Cerebellum (tissue), 5 donors: Measurements from ENCODE around the gene ABI3BP.

- PRO-cap, 3 experiments = no peak in any of the 3 experiments
- RAMPAGE, long total RNA = no peak
Observed at GRCh38 chr3:99659014-99659480, 20.7 kb downstream of the COL8A1 start.

DNA sequence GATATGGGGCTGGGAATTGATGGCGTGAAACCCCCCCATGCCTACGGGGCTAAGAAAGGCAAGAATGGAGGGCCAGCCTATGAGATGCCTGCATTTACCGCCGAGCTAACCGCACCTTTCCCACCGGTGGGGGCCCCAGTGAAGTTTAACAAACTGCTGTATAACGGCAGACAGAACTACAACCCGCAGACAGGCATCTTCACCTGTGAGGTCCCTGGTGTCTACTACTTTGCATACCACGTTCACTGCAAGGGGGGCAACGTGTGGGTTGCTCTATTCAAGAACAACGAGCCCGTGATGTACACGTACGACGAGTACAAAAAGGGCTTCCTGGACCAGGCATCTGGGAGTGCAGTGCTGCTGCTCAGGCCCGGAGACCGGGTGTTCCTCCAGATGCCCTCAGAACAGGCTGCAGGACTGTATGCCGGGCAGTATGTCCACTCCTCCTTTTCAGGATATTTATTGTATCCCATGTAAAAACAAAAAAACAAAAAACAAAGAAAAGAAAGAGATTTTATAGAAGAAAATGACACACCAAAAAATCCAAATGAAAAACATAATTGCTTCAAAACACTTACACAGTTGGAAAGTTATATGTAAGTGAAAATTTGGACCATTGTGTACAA, 21.9 kb upstream of the CMSS1 start:
- PRO-cap, 3 experiments = no peak in any of the 3 experiments
- RAMPAGE, long total RNA = no peak

GRCh38 chr3:99921012-99921305, 103.3 kb downstream of the CMSS1 start:
- PRO-cap, 3 experiments = no peak in any of the 3 experiments
- RAMPAGE, long total RNA = no peak

GRCh38 chr3:99960858-99961355, 143.2 kb downstream of the CMSS1 start:
- PRO-cap, 3 experiments = no peak in any of the 3 experiments
- RAMPAGE, long total RNA = no peak

GRCh38 chr3:100032201-100032658, 82.1 kb downstream of the FILIP1L start:
- PRO-cap, 3 experiments = no peak in any of the 3 experiments
- RAMPAGE, long total RNA = no peak

DNA sequence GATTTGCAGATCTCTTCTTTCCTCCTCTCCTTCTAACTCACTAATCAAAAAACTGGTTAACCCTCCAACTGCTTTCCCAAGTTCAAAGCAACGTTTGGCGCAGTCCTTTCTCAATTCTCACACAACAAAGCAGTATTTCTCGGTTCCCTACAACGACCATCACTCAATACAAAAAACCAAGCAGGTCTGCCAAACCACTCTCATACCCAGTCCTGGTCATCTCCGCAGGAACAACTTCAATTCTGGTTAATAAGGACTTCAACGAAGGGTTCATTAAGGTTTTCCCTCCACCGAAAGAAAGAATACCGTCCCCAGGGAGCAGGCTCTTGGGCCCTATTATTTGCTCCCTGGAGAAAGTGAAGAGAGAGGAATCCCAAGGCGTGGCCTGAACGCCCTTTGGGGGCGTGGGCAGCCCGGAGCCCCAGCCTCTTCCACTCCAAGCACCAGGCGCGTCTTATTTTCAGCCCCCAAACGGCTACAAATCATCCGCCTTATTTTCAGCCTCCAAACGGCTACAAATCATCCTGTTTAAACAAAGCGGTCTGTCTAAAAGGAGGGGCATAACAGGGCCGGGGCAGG, 556 bp upstream of the TMEM45A start:
- PRO-cap, 3 experiments = no peak in any of the 3 experiments
- RAMPAGE, long total RNA = no peak

DNA sequence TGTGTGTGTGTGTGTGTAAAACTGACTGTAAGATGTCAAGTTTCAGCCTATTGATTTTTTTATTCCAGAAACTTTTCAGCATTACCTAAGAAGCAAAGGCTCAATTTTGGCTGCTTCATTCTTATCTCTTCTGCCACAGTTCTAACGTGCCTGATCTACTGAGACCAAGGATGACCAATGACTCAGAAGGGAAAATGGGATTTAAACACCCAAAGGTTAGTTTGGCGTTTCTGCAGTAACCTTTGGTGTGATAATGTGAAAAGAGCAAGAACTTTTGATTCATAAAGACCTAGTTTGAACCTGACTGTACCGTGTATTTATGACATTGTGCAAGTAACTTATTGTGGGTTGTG, 27.0 kb downstream of the TMEM45A start:
- PRO-cap, 3 experiments = no peak in any of the 3 experiments
- RAMPAGE, long total RNA = no peak

DNA sequence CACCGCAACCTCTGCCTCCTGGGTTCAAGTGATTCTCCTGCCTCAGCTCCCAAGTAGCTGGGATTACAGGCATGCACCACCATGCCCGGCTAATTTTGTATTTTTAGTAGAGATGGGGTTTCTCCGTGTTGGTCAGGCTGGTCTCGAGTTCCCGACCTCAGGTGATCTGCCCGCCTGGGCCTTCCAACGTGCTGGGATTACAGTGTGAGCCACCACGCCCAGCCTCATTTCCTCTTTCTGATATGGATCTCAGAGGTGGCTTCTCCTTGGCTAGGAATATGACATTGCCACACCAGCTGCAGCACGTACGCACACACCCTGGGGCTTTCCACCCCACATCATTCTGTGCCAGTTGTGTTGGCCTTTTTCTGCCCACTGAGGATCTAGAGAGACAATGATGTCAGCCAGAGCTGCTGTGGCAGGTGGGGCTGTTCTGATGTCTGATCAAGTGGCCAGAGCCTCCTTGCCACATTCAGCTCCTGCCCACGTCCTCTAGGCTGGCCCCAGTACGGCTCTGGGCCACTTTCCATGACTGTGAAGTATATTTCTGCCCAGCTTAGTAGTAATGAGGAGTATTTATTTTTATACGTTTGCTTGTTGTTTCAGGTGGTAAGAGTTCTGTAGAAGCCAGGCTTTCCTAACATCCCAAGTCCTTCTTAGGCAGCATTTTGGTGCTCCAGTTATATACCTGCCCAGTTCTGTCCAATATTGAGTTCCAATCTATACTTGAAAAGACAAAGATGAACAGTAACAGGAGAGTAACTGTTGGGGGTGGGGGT, 29.1 kb downstream of the TMEM45A start:
- PRO-cap, 3 experiments = no peak in any of the 3 experiments
- RAMPAGE, long total RNA = no peak

- PRO-cap, 3 experiments = no peak in any of the 3 experiments
- RAMPAGE, long total RNA = no peak
Observed at GRCh38 chr3:100525544-100526325, 33.3 kb downstream of the TMEM45A start.

DNA sequence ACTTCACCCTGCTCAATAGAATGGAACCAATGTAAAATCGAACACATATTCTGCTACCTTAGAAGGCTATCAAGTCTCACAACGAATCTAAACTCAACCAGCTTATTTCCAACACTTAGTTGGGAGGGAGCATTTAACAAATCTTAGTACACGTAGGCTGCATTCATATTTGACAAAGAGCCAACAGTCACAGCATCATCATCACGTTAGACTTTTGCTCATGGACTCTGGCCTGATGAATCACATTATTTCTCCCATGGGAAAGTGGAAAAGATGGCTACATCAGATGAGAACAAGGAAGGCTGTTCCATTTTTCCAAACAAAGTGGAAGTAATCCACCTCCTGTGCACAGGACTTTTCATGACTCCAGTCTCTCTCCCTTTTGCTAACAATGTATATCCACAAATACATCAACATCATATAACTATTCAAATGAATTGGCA, 64.2 kb downstream of the ABI3BP start:
- PRO-cap, 3 experiments = no peak in any of the 3 experiments
- RAMPAGE, long total RNA = no peak

- PRO-cap, 3 experiments = no peak in any of the 3 experiments
- RAMPAGE, long total RNA = start-site peak on the minus strand at chr3:100993421-100993491, 587 and 35 reads in 2 replicates
Observed at GRCh38 chr3:100993111-100993760, at the start of gene ABI3BP. TSS of gene ABI3BP (minus strand) at chr3:100993421.

DNA sequence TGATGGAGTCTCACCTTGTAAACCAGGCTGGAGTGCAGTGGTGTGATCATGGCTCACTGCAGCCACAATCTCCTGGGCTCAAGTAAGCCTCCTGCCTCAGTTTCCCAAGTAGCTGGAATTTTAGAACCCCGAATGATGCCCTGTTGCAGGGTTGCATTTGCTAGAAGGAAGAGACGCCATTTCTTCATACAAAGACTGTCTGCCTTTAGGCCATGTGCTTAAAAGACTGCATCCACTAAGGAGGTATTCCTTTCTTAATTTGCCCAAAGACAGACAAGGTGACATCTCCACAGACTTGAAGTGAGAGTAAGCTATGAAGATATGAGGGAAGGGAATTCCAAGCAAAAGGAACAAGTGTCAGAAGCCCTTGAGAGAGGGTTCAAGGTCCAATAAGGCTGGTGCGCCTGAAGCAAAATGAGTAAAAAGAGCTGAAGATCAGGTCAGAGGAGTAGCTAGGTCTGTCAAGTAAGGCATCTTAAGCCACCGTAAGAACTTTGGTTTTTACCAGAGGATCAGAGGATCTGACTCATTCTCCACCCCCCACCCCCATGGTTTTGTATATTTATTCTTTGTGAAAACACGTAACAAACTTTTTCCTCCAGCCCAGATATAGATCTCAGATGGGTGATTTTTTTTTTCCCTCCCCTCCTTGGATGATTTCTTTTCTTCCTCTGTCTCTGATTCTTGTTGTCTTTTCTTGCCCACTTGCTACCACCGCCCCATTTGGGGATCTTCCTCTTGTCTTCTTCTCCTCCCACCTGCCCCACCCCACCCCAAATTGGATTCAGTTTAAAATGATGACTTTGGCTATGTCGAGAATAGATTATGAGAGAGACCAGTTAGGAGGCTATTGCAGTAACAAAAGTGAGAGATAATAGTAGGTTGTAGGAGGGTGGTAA, 5.8 kb downstream of the TRMT10C start:
- PRO-cap, 3 experiments = no peak in any of the 3 experiments
- RAMPAGE, long total RNA = no peak

DNA sequence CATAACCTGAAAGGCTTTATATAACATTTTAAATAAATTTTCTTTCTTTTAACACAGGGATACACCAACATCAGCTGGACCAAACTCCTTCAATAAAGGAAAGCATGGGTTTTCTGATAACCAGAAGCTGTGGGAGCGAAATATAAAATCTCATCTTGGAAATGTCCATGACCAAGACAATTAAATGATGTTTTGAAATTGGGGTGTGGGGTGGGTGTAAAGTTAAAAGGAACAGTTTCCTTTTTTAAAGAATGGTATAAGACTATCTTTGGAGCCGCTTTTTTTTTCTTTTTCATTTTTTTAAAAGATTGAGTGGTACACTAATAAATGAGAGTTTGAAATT, 18.6 kb downstream of the PCNP start:
- PRO-cap, 3 experiments = no peak in any of the 3 experiments
- RAMPAGE, long total RNA = no peak

DNA sequence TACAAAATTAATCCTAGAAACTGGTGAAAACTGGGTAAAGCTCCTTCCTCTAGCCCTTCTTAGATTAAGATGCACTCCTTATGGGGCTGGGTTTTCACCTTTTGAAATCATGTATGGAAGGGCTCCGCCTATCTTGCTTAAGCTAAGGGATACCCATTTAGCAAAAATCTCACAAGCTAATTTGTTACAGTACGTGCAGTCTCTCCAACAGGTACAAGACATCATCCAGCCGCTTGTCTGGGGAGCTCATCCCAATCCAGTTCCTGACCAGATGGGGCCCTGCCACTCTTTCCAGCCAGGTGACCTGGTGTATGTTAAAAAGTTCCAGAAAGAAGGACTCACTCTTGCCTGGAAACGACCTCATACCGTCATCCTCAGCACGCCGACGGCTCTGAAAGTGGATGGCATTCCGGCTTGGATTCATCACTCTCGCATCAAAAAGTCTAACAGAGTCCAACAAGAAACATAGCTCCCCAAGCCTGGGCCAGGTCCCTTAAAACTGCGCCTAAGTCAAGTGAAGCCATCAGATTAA, 37.7 kb downstream of the ZBTB11 start:
- PRO-cap, 3 experiments = no peak in any of the 3 experiments
- RAMPAGE, long total RNA = no peak

- PRO-cap, 3 experiments = no peak in any of the 3 experiments
- RAMPAGE, long total RNA = no peak
Observed at GRCh38 chr3:101685516-101685971, 974 bp downstream of the RPL24 start.

DNA sequence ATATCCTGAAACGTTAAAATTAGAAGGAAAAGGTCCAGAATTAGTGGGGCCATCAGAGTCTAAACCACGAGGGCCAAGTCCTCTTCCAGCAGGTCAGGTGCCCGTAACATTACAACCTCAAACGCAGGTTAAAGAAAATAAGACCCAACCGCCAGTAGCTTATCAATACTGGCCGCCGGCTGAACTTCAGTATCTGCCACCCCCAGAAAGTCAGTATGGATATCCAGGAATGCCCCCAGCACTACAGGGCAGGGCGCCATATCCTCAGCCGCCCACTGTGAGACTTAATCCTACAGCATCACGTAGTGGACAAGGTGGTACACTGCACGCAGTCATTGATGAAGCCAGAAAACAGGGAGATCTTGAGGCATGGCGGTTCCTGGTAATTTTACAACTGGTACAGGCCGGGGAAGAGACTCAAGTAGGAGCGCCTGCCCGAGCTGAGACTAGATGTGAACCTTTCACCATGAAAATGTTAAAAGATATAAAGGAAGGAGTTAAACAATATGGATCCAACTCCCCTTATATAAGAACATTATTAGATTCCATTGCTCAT, 7.0 kb upstream of the RPL24 start:
- PRO-cap, 3 experiments = no peak in any of the 3 experiments
- RAMPAGE, long total RNA = no peak

DNA sequence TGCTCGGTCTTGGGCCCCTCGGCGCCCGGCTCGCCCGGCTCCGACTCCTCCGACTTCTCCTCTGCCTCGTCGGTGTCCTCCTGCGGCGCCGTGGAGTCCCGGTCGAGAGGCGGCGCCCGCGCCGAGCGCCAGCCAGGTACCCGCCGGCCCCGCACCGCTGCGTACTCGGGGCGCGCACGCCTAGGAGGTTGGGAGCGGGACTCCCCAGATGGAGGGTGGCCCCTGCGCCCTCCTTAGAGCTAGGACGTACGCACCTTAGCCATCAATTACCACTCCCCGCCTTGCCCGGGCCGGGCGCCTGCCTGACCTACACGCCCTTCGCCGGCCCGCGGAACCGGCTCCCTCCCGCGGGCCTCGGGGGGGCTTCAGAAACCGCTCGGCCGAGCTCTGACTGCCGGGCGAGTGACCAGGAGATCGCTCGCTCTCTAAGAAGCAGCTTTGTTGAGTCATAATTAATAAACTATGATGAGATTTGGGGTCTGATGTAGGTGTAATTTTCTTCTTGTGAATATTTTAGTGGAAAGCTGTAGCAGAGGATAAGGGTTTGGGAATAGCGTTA, 547 bp downstream of the NFKBIZ start:
- PRO-cap, 3 experiments = peak in 2 of 3 experiments; most common plus-strand start position 157 of the sequence (in 1); most common minus-strand start position 63 of the sequence (in 2)
- RAMPAGE, long total RNA = no peak

GRCh38 chr3:101852819-101853019, 3.4 kb downstream of the NFKBIZ start:
- PRO-cap, 3 experiments = no peak in any of the 3 experiments
- RAMPAGE, long total RNA = no peak

DNA sequence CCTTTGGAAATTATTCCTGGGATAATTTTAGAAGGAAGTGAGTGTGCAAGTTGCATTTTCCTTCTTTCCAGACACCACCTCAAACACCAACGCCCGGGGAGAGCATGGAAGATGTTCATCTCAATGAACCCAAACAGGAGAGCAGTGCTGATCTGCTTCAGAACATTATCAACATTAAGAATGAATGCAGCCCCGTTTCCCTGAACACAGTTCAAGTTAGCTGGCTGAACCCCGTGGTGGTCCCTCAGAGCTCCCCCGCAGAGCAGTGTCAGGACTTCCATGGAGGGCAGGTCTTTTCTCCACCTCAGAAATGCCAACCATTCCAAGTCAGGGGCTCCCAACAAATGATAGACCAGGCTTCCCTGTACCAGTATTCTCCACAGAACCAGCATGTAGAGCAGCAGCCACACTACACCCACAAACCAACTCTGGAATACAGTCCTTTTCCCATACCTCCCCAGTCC, 3.7 kb downstream of the NFKBIZ start:
- PRO-cap, 3 experiments = no peak in any of the 3 experiments
- RAMPAGE, long total RNA = no peak

DNA sequence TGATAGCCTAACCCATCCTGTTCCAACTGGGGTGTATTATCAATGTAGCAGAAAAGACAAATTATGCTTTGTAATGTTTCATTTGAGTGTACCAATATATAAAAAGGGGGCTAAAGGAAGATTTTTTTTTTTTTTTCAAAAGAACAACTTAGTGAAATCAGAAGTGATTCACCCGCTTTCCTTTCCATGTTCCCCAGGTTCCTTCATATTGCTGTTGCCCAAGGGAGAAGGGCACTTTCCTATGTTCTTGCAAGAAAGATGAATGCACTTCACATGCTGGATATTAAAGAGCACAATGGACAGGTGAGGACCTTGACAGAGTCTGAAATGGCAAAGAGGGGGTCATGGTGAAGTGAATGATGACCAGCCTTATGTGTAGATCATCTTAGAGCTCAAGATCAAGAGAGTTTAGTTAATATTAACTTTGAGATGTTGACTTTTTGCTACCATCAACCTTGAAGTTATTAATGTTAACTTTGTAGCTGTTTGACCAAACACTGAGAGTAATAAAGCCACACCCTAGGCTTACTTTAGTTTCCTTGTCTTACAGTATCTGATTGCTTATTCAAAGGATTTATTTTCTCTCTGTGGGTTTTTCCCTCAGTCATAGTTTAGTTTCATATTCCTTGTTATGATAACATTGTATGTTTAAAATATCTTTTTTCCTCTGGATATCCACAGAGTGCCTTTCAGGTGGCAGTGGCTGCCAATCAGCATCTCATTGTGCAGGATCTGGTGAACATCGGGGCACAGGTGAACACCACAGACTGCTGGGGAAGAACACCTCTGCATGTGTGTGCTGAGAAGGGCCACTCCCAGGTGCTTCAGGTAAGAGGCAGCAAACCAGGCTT, 5.3 kb downstream of the NFKBIZ start:
- PRO-cap, 3 experiments = no peak in any of the 3 experiments
- RAMPAGE, long total RNA = no peak